Ascending aorta (tissue), 1 donor: ENCODE measurements around the gene LMBR1.

DNA sequence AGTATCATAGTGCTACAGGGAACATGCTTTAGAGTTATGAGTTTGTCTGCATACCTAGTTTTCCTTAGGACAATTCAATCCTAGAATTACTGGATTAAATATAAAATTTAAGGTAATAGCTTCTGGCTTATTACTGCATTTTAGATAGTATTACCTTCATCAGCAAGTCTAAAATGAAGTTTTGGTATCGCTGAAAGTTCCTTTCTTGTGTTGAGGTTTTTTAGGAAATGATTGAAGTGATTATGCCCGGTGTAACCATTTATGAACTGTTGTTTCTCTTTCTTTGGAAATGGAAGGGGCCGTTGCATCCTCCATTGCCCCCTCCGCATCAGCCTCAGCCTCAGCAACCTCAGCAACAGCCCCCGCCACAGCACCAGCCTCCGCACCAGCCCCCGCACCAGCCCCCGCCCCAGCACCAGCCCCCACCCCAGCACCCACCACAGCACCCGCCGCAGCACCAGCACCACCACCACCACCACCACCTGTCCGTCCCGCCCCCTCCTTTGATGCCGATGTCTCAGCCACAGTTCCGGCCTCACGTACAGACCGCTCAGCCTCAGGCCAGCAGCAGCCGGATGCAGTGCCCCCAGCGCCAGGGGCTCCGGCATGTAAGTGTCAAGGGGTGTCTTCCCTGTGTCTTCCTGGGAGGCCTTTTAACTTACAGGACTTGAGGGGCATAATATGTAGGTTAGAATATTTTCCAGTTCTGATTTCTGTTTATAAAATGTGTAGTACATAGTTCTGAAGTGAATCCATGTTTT, 72.7 kb downstream of the SHH start:
- PRO-cap = no peak

- PRO-cap = no peak
Measured at GRCh38 chr7:155771917-155772889, 40.1 kb downstream of the SHH start.

DNA sequence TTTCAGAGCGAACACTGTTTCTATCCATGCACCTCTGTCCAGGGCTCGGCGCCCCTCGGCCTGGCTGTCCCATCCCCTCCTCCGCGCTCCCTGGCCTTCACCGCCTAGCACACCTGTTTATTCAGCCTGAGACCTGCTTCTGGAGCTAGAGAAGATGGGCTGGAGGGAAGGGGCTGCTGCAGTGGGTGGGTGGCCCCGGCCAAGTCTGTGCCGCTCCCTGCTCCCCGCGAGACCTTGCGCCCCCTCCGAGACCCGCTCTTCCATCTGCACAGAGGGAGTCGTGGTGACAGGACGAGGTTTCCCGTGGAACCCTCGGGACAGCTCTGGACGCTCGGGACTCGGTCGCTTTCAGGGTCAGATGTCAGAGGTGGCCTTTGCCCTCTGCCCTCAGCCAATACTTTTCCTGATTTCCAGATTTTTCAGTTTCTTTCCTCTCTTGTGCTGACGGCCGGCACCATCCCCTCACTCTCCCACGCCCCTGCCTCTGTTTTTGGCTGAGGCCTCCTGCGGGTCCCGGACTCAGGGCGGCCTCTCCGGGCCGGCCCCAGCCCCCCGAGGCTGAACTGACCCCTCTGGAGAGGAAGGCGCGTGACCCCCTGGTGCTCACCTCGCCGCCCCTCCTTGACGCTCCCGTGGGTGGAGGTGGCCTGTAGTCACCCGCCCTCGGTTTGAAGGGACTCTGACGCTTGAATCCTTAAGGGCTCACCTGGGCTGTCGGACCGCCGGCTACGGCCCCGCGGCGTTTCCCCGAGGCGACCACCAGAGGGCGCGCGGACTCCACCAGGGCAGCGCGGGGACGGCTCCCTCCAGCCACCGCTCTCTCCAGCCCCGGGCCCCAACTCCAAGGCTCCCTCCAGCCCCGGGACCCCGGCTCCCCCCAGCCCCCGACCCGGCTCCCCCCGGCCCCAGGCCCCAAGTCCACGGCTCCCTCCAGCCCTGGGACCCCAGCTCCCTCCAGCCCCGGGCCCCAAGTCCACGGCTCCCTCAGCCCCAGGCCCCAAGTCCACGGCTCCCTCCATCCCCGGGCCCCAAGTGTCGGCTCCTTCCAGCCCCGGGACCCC, 15.6 kb downstream of the SHH start:
- PRO-cap = no peak

- PRO-cap = no peak
Measured at GRCh38 chr7:155921991-155922244, 109.7 kb upstream of the SHH start.

- PRO-cap = no peak
Measured at GRCh38 chr7:156347754-156348253, 292.8 kb upstream of the RNF32 start.

DNA sequence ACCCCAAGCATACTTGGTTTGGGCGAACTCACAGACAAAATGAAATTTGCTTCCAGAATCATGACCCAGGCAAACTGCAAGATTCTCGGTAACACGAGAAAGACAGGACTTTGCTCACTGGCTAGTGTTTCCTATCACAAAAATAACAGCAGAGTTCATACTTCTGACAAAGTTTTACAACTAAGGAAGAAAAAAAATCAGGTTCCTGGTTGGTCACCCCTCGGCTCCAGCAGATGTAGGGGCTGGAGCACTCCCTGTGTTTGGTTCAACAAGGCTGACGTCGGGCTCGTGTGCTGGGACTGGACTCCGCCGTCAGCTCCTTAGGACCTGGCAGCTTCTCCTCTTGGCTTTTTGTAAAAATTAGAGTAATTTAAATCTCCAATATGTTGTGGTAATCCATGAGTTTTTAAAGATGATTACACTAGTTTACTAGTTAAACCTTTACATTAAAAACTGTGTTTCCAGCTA, 115.7 kb upstream of the RNF32 start:
- PRO-cap = no peak

- PRO-cap = no peak
Measured at GRCh38 chr7:156606248-156606573, 34.4 kb upstream of the RNF32 start.

DNA sequence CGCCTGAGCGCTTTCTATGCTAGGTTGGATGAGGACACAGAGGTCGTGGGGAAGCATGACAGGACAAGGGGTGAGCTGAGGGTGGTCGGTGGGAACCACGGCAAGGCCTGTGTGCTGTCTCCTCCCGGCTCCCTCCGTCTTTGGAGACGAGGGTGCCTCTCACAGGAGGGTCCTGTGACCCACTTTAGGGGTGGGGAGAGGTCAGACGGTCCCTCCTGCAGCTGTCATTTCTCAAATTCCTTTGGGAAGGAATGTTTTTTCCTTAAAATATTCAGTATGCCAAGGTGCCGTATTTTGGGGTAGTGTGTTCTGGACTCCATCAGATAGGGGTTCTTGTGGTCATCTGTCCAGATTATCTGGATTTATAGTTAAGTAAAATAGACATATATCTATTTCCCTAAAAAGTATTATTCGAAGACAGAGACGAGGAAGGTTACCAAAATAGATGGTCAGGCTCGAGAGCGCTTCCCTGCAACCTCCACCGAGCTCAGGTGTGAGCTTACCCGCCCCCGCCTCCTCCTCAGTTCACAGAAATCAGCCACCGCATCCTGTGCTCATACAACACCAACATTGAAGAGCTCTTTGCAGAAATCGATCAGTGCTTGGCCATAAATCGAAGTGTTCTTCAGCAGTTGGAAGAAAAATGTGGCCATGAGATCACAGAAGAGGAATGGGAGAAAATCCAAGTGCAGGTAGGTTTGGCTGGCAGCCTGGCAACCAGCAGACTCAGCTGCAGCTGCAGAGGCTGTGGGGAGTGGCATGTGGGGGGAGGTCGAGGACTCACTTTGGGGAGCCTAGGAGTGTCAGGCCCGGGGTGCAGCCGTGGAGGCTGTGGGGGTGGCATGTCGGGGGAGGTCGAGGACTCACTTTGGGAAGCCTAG, 34.8 kb downstream of the RNF32 start:
- PRO-cap = no peak

- PRO-cap = no peak
Measured at GRCh38 chr7:156835617-156836376, 57.2 kb downstream of the LMBR1 start.

GRCh38 chr7:156892892-156893937, at the start of gene LMBR1:
Gene LMBR1 (minus strand): TSS chr7:156893183.
- PRO-cap = bidirectional peak, plus-strand start at chr7:156893417, minus-strand start at chr7:156893169

DNA sequence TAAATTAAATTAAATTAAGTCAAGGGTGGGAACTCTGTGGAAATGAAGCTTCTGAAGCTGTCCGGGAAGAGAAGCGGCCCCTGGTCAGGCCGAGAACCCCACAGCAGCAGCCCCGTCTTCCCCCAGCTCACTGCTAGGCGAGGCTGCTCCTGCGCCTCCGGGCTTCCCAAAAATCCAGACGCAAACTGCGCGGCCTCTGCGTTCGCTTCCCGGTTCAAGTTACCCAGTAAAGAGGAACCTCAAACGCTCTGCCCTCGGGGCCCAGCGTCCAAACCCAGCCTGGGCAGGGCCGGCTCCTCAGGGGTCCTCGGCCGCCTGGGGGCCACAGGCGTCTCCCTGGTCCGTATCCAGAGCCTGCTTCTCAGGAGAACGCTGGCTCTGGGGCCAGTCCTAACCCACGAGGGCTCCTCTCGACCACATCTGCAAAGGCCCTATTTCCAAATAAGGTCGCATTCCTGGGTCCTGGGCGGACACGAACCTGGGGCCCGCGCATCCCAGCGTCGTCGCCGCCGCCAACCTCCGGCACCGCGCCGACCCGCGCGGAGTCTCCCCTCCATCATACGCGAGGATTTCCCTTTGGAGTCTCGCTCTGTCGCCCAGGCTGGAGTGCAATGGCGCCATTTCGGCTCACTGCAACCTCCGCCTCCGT, 747 bp upstream of the NOM1 start:
- PRO-cap = no peak

DNA sequence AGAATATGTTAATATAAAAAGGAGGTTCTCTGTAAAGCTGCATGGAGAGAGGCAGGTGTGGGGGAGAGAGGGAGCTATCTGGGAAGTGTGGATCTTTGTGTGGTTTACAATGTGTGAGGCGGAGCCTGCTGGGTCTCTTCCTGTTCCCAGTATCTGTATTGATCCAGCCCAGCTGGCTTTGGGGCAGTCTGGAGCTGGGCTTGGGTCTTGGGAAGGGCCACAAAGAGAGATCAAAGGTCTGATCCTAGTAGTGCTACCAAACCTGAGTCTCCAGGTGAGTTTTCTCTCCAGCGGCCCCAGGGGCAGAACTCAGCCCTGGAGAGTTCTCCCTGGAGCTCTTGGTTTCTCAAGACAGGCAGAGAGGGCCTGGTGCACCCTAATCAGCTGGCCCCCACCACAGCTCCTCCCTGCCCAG, 3.5 kb upstream of the MNX1 start:
- PRO-cap = no peak

- PRO-cap = no peak
Measured at GRCh38 chr7:157168751-157169130, 30.0 kb downstream of the UBE3C start.

GRCh38 chr7:157203823-157204636, 65.3 kb downstream of the UBE3C start:
- PRO-cap = no peak

GRCh38 chr7:157240317-157241008, 96.3 kb upstream of the DNAJB6 start:
- PRO-cap = no peak

DNA sequence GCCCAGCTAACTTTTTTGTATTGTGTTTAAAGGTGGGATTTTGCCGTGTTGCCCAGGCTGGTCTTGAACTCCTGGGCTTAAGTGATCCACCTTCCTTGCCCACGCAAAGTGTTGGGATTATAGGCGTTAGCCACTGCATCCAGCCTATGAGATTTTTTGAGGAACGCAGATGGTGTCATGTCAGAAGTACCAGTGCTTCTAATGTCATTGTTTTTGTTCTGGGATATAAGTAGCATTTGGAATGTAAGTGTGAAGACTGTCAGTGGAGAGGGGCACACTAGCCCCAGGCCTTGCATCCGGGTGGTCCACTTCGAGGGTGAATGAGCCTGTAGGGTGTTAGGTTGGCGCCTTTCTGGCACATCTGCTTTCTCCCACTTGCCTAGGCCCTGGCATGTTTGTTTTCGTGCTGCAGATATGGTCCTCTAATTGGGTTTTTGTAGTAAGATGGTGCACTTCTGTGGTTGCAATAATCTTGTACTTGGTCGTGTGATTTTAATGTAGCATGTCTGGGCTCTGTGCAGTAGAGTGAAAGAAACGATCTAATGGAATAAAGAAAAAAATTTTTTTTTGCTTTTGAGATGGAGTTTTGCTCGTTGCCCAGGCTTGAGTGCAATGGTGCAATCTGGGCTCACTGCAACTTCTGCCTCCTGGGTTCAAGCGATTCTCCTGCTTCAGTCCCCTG, 28.4 kb downstream of the DNAJB6 start:
- PRO-cap = no peak

GRCh38 chr7:157375007-157375431, 38.2 kb downstream of the DNAJB6 start:
- PRO-cap = no peak

DNA sequence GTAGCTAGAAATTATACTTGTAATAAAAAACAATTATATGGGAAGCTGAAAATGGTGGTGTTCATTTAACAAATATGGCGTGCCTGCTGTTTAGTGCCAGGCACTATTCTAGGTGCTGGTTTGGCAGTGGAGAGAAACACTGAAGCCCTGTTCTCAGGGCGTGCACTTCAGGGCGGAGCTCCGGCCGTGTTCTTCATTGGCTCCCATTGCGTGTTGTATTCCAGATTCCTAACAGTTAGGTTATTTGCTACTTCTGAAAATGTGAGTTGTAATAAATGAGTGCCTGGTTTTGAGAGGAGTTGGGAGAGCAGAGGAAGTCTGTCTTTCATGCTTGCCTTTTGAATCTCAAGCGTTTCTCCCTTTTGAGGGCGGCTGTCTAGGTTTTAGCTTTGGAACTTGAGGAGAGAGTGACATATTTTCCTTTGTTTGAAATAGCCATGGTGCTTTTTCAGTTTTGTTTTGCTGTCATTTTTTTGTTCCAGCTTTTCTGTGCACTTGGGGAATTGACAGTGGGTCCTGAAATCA, 38.7 kb downstream of the DNAJB6 start:
- PRO-cap = no peak

- PRO-cap = no peak
Measured at GRCh38 chr7:157589672-157590302, 253.0 kb downstream of the DNAJB6 start.

GRCh38 chr7:157875151-157875822, 538.5 kb downstream of the DNAJB6 start:
- PRO-cap = no peak